HT1080 (cell line): ENCODE measurements around the gene URAD.

DNA sequence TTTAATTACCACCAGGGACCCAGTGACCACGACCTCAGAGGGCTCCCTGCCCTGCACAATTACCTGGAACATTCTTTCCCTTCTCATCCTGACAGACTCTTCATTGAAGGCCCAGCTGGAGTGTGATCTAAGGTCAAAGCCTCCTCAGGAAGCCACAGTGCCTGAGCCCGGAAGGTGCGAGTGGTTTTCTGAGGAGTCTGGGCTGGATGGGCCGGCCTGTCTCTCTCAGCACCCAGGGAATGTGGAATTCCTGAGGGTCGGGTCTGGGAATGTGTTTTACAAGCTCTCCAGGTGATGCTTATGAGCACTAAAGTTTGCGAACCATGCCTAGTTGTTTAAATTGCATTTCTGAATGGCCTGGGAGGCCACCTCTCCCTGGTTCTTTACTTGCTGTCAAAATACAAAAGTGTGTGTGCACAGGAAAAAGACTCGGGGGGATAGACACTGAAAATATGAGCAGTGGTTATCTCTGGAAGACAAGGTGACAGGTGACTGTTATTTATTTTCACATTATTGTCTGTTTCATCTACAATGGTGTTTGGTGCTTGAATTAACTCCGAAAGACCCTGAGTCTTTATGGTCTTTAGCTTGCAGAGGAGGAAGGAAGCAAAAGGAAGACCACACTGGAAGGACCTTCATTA, 193.0 kb downstream of the USP12 start:
RAMPAGE:
- cytosol, long total RNA, result no peak
- long total RNA, result no peak
- nucleus, long total RNA, result no peak

DNA sequence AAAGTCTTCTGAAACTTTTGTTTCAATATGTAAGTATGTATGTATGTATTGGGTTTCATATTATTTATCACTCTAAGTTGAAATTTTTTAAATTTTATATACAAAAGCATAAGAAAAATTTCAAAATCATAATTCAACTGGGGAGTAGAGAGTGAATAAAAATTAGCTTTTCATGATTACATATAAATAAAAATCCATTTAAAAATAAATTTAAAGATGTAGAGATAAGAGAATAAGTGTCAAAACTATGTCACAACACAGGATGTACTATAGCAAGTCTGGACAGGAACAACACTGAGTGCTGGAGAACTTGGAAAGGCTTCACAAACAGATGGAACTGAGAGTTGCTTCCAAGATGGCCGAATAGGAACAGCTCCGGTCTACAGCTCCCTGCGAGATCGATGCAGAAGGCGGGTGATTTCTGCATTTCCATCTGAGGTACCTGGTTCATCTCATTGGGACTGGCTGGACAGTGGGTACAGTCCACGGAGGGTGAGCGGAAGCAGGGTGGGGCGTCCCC, 46.4 kb downstream of the USP12 start:
RAMPAGE:
- cytosol, long total RNA, result no peak
- long total RNA, result no peak
- nucleus, long total RNA, result no peak

DNA sequence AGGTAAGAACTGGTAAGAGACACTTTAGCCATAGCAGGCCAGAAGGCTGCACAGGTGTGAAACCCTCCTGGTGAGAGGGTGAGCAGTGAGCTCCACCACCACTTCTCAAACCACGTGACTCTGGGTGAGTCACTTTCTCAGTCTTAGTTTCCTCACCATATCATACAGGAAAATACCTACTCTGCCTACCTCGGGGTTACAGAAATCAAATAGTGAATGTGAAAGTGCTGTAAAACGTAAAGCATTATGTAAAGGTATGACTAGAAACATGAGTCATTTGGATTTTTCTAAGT, 40.5 kb downstream of the USP12 start:
RAMPAGE:
- cytosol, long total RNA, result no peak
- long total RNA, result no peak
- nucleus, long total RNA, result no peak

DNA sequence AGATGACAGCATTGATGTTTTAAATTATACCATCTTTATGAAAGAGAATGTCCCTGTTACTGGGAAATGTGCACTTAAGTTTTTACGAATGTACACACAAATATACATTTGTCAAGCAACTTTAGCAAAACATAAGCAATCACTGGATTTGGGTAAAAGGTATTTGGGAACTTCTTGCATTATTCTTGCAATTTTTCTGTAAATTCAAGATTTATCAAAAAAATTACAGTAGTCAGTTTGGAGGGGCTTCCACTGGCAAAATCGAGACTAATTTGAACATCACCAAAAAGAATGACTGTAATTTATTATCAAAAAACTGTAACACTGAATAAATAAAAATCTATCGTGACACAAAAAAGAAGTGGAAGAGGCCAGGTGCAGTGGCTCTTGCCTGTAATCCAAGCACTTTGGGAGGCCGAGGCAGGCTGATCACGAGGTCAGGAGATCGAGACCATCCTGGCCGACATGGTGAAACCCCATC, 29.1 kb downstream of the USP12 start:
RAMPAGE:
- cytosol, long total RNA, result no peak
- long total RNA, result no peak
- nucleus, long total RNA, result no peak

RAMPAGE:
- cytosol, long total RNA, result no peak
- long total RNA, result no peak
- nucleus, long total RNA, result no peak
Observed at GRCh38 chr13:27374096-27375077, 50.0 kb upstream of the GTF3A start.

GRCh38 chr13:27441834-27443257, 8.0 kb downstream of the MTIF3 start:
RAMPAGE:
- cytosol, long total RNA, result no peak
- long total RNA, result no peak
- nucleus, long total RNA, result no peak

DNA sequence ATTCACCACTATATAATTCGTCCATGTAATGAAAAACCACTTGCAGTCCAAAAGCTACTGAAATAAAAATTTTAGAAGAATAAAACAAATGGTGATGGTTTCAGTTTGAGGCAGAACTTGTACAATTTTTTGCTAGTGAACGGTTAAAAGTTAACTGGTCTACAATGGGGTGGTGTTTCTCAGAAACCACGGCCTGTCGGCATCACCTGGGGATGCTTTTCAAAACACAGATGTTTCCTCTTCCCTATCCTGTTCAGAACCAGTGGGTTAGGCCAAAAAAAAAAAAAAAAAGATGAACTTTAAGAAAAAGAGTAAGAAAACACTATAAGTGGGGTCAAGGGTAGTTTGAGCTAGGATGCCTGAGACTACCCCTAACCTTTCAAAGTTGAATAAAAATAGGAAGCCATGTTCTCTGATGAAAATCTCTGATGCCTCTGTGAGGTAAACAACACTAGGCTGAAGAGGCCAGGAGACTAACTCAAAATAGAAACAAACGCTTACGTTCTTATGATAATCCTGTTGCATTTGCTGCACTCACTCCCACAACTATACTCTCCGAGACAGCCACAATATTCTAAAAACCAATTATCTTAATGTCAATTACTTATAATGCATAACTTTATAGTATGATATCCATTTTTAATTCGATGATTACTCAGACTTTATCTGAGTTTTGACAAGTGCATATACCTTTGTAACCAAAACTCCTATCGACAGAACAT, 3.3 kb downstream of the MTIF3 start:
RAMPAGE:
- cytosol, long total RNA, result no peak
- long total RNA, result no peak
- nucleus, long total RNA, result no peak

DNA sequence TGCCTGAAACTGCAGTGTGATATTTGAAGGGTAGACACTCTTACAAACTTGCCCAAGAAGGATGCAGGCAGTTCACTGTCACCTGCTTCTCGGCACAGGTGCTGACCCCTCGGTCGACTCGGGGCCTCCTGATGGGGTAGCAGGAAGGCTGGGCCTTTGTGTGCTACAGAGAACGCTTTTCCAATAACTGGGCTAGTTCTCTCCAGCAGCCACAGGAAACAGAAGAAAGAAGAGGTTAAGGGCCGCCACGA, 5.2 kb upstream of the MTIF3 start:
RAMPAGE:
- cytosol, long total RNA, result no peak
- long total RNA, result no peak
- nucleus, long total RNA, result no peak

RAMPAGE:
- cytosol, long total RNA, result no peak
- long total RNA, result no peak
- nucleus, long total RNA, result no peak
Observed at GRCh38 chr13:27549169-27549658, 71.1 kb downstream of the LNX2 start.

DNA sequence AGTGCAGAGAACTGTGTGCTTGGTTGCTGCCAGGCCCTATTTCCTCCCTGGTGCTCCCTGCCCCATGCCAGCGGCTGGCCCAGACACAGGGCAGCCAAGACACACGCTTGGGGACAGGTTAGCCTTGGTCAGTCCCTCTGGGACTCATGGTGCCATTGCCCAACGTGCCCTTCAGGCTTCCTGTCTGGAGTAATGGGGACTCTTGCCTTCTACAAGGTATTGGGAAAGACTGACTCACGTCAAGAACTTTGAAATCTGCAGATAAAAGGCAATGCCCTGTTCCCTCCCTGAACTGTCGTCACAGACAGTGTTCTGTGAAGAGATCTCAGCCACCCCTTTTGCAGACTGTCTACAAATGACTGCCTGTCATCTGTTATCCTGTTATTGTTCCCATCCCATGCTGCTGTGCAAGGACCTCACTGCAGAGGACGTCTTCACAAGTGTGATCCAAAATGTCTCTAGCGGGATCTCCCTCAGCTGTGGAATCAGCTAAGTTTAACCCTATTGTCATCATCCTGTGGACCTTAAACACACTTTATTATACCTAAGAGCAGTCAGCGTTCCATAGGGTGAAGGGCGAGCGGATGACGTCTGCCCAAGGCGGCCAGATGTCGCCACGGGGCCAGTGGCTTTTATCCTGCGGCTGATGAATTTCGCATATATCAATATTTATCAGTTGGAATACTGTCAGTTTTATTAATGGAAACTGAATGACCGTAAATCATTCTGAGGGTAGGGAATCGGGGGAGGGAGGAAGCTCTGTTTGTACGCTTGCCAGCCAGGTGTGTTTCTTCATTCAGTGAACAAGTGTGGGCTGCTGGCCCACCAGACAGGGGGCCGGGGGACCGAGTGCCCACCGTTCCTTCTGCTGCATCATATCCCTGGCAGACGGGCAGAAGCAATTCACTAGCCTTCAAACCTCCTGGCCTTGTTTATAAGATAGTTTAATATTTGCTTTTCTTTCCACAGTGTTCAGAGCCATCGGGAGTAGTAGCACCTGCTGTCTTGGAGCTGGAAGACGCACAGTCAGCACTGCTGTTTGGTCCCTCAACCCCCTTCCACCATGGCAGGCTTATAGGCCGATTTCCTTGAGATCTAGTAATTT, 59.2 kb downstream of the GSX1 start:
RAMPAGE:
- cytosol, long total RNA, result no peak
- long total RNA, result no peak
- nucleus, long total RNA, result no peak

GRCh38 chr13:27962180-27962824, 6.8 kb downstream of the CDX2 start:
RAMPAGE:
- cytosol, long total RNA, result no peak
- long total RNA, result no peak
- nucleus, long total RNA, result no peak

GRCh38 chr13:27988552-27988924, at the start of gene URAD:
Gene URAD (minus strand): TSS chr13:27988693.
RAMPAGE:
- cytosol, long total RNA, result no peak
- long total RNA, result no peak
- nucleus, long total RNA, result no peak

DNA sequence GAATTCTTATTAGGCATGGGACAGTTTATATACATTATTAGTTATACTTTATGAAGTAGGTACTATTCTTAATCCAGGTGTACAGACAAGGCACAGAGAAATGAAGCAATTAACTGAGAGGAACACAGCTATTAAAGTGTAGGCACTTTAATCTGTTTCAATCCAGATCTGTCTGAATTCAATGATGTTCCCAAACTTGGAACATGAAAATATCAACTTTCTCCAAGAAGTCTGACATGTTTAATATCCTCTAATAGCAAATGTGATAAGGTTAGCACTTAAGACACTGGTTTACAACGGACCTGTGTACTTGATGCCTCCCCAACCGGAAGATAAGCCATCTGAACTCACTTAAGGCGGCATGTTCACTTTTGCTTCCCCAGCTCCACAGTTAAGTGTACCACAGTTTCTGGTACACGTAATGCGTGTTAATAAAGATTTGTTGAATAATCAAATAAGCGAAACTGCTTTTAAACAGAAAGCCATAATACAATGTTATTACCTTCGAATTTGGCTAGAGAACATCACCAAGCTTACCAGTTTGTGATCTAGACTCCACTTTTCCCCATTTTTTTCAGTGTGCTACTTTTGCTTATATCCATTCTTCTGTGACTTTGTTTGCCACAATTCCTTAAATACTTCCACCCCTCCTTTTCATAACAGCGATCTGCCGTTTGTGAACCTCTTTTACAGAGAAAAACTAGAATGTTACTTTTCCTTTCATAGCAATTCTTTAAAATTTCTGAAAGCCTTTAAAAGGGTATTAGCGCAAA, 1.4 kb upstream of the PAN3 start:
RAMPAGE:
- cytosol, long total RNA, result no peak
- long total RNA, result no peak
- nucleus, long total RNA, result no peak

GRCh38 chr13:28140031-28140161, 1.6 kb downstream of the PAN3 start:
RAMPAGE:
- cytosol, long total RNA, result no peak
- long total RNA, result no peak
- nucleus, long total RNA, result no peak

GRCh38 chr13:28329651-28330229, 165.2 kb downstream of the FLT1 start:
RAMPAGE:
- cytosol, long total RNA, result no peak
- long total RNA, result no peak
- nucleus, long total RNA, result no peak

GRCh38 chr13:28355605-28356390, 139.1 kb downstream of the FLT1 start:
RAMPAGE:
- cytosol, long total RNA, result no peak
- long total RNA, result no peak
- nucleus, long total RNA, result no peak

GRCh38 chr13:28716118-28716962, 2.4 kb downstream of the SLC46A3 start:
RAMPAGE:
- cytosol, long total RNA, result no peak
- long total RNA, result no peak
- nucleus, long total RNA, result no peak

GRCh38 chr13:28754553-28755673, 36.1 kb upstream of the SLC46A3 start:
RAMPAGE:
- cytosol, long total RNA, result no peak
- long total RNA, result no peak
- nucleus, long total RNA, result no peak

DNA sequence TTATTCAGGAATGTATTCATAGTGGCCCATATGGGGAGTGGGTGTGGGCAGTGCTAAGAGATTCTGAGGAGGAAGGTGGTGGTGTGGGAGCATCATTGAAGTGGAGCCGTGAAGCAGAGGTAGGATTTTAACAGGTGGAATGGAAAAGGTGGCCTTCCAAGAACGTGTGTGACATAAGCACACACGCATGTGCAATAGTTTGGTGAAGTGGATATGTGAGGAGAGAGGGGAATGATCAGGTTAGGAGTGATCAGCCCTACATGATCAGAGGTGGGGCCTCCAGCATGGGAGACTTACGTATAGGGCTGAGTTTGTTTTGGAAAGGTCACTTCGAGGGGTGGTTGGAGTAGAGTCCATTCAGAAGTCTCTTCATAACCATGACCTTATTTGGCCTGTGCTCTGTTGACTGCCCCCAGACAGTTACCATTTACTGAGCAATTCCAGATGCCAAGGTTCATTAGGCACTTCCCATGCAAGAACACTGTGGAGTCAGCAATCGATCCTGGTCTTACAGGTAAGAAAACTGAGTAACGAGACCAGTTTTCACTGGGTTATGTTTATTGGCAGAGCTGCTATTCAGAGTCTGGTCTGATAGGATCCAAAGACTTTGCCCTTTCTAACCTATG, 134.5 kb downstream of the MTUS2 start:
RAMPAGE:
- cytosol, long total RNA, result no peak
- long total RNA, result no peak
- nucleus, long total RNA, result no peak

DNA sequence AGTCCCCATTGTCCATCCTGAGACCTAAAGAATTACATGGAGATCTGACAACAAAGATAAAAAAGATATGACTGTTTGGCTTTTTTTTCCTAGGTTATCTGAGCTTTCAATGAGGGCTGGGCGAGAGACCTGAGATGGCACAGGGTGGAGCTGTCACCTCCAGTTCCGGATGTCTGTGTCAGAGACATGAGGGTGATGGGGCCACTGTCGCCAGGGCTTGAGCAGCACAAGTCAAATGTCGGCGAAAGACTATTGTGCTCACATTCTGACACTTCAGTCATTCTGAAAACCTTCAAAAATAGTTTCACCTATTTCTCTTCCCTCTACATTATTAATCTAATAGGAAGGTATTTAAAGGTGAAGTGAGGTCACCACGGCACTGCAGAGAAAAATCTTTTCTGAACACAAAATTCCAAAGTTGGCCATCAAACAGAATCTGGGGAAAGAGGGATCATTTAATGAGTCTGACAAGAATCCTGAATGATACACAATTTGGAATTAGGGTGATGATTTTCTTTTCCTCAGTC, 65.6 kb downstream of the SLC7A1 start:
RAMPAGE:
- cytosol, long total RNA, result no peak
- long total RNA, result no peak
- nucleus, long total RNA, result no peak